SJCRH30 (cell line): ENCODE measurements around the gene CNTNAP5.

GRCh38 chr2:120526113-120526662 is 180.3 kb downstream of the INHBB start:
- RAMPAGE, long total RNA: no peak

DNA sequence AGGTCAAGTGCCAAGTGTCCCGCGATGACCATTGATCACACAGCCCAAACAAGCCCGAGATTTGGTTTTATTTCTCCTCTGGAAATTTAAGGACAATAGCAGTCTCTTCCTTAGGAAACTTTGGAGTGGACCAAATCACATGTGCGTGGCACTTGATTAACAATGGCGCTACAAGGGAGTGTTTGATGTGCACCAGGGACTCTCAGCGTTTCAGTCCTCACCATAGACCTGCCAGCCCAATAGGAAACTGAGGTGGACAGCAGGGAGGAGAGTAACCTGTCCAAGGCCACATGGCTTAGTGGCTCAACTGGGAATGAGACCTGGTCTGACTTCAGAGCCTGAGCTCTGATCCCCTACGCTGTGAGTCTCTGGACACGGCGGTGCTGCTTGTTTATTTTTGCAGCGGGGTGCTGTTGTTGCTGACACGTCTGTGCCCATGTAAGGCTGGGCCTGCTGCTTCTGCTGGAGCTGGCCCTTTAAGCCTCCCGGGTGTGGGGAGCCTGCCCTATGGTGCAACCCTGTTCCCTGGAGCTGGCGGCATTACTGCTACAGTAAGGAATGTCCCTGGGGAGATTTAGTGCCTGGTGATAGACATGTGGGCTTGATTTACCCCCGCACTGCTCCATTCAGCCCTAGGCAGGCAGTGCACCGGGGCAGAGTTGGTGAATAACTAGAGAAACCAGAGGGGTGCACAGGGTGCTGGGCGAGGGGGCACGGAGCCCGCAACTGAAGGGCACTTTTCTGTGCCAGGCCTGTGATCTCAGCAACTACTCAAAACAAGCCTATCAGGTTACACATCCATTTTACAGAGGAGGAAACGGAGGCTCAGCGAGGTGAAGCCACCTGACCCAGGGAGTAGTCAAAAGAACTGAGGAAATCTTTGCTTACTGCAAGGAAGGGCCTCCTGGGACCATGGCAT is 194.4 kb downstream of the INHBB start:
- RAMPAGE, long total RNA: no peak

DNA sequence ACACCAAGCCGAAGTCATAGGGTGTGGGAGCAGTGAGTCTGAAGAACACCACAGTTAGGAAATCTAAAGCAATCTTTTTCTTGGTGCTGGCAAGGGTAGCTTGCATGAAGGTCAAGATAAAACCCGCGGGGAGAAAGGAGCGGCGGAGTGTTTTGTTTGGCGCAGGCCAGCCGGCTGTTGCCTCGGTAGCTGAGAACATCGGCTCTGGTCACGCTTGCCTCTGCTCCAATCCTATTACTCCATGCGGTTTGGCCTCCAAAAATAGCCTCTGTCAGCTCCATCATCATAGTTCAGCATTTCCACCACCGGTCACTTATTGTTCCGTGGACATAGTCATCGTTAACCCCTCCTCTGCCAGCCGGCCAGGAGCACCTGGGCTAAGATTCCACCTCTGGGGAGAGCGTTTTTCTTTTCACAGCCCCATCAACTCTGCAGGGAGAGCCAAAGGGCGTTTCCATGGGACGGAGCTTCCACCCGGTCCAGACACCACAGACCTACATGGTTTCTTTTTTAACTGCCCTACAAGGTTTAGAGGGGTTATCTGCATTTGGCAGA is 169.0 kb upstream of the GLI2 start:
- RAMPAGE, long total RNA: no peak

GRCh38 chr2:120709285-120710147 is 26.2 kb upstream of the GLI2 start:
- RAMPAGE, long total RNA: no peak

DNA sequence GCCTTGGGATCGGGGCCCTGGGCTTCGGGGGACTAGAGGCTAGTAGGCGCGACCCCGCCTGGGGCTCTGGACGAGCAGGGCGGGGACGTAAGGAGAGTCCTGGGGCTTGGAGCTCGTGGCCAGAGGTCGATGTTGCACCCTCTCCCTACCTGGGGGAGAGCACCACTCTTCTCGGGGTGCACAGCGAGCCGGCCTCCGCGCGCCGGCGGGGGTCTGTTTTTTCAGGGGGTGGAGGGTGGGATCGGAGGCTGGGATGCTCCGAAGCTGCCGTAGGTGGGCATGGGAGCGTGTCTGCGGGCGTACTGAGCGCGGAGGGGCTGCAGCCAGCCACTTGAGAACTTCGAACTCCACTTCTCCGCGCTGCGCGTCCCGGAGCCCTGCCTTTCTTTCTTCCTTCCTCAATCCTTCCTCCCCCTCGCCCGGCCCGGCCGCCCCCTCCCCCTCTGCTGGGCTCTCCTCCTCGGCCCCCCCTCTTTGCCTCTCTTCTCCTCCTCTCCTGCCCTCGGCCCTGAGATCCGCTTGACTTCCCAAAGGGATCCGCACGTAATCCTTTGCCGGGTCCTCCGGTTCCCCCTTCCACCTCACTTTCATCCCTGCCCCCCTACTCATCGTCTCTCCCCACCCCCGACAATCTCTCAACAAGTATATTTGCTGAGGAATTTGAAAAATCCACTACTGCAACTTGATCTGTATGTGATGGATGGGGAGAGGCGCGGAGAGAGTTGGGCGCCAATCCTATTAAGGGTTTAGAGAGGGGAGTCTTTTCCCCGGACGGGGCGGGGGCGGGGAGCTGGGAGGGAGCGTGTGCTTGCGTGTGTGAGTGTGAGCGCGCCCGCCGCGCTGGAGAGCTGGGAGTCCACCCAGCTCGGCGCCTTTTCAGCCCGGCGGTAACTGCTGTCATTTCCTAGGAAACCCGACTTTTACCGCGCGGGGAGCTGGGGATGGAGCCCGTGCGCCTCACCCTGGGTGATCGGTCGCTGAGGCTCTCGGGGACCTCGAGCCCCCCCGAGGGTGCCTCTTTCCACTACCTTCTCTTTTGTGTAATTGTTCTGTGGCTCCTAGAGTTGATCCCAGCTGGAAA is 1.1 kb downstream of the GLI2 start:
- RAMPAGE, long total RNA: no peak

GRCh38 chr2:120738706-120739036 is 3.0 kb downstream of the GLI2 start:
- RAMPAGE, long total RNA: no peak

DNA sequence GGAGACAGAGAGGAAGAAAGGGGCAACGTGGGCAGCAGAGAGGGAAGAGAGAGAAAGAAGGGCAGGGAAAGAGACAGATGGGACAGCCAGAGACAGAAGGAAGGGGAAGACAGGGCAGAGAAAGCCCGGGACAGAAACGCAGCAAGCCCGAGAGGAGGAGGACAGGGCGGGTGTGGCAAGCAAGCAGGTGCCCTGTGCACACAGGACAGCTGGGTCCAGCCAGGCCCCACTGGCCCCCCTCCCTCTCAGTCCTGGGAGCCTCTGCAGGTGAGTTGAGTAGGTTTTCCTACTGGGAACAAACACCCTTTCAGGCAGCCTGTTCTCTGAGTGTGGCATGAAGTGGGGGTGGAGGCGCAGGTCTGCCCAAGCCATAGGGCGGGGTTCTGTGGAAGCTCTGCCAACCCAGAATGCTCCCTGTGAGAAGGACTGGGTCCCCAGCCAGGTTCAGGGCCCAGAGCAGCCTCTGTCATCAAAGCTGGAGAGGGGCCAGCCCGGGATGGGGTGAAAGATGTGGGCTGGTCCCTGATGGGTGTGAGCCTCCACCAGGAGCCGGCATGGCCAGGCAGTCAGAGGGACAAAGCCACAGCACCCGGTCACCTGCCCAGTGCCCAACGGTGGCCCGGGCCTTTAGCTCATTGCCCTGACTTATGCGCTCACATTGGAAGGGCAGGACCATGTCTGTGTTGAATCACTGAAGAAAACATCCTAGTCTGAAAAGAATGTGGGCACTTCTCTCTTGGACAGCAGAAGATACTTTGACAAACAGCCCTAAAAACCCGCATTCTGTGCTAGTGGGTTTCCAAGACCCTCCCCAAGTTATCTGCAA is 129.4 kb downstream of the TFCP2L1 start:
- RAMPAGE, long total RNA: no peak

DNA sequence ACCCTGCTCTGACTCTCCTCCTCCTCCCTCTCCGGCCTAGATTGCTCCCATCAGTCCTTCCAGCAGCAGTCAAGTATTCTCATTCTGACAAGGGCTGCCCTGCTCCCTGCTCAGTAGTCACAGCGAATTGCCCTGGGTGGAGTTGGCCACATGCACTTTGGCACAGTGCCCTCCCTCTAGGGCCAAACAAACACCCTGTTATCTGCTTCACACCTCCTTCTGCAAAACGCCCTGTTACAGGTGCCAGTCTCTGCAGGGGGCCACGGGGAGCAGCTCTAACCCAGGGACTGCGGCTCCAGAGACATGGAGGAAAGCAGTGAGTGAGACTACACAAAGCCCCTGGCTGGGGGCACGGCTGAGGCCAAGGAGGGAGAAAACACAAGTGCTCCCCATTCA is 8.4 kb upstream of the TFCP2L1 start:
- RAMPAGE, long total RNA: no peak

- RAMPAGE, long total RNA: no peak
Measured at GRCh38 chr2:121489987-121490495, 159.2 kb downstream of the CLASP1 start.

DNA sequence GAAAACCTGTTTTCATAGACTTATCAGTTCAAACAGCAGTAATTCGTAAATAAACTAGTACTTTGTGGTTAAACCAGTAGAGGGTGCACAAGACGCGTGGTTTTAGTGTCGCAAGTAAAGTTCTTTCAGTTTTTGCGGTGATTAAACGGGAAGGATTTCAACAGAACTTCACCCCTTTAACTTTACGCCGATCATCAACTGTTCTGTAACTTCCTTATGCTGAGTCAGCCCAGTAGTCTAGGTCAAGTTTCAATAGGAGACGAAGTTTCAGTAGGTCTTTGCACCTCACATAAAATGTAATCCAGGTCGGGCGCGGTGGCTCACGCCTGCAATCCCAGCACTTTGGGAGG is 118.3 kb downstream of the CLASP1 start:
- RAMPAGE, long total RNA: no peak

DNA sequence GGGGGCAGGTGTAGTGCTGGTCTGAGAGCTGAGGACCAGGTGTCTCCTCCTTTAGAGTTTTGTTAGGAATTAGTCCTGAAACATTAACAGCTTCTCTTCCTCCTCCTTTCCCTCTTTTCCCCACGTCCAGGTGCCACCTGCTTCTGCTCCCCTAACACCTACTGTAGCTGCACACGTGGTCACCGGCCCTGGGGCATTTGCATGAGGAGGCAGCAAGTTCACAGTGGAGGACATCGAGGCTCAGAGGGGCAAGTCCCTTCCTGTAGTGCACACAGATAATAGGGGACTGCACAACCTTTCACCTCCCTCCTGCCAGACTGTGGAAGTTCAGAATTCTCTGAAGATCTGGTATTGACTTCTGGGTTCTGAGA is 111.9 kb downstream of the TSN start:
- RAMPAGE, long total RNA: no peak

DNA sequence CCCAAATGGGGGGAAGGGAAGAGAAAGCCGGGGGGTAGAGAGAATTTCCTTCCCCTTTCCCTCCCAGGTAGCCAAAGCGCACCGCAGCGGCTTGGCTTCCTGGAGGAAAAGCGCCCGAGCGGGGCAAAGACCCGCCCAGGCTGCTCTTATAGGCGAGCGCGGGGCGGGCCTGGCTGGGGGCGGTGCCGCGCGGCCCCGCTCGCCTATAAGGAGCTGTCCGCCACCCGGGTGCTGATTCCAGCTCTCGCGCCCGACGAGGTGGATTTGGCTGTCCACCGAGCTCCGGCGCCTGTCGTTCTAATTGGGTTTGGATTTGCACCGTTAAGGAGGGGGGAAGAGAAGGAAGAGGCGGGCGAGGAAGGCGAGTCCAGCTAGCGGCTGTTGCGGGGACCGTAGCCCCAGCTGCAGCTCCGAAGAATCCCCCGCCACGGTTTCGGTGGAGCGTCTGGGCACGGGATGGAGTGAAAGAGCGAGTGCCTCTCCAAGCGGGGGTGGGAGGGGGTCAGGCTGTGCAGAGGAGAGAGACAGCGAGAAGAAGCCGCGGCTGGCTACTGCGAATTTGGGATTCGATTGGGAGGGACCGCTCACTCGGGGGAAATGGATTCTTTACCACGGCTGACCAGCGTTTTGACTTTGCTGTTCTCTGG is at the start of gene CNTNAP5:
TSS of gene CNTNAP5 (plus strand) at position 234 of the 647 bp plus-strand sequence.
- RAMPAGE, long total RNA: no peak

DNA sequence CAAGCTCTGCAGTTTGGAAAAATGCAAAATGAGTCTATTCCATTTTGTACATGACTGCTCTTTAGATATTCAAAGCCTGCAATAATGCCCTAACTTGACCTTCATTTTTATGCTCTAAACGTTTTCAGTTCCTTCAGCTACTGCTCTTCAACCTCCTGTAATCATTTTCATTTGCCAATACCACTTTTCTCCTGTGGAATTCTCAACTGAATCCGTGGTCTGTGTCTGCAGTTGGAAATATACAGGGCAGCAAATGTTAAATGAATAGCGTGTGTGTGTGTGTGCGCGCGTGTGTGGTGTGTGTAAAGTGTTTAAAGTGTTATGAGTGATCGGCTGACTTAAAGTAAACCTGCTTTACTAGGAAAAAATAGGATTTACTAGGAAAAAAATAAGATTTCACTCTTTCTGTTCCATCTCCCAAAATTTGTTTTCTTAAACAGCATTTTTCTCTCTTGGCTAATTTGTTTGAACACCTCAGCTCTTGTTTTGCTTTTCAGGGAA is 130.1 kb downstream of the CNTNAP5 start:
- RAMPAGE, long total RNA: no peak

DNA sequence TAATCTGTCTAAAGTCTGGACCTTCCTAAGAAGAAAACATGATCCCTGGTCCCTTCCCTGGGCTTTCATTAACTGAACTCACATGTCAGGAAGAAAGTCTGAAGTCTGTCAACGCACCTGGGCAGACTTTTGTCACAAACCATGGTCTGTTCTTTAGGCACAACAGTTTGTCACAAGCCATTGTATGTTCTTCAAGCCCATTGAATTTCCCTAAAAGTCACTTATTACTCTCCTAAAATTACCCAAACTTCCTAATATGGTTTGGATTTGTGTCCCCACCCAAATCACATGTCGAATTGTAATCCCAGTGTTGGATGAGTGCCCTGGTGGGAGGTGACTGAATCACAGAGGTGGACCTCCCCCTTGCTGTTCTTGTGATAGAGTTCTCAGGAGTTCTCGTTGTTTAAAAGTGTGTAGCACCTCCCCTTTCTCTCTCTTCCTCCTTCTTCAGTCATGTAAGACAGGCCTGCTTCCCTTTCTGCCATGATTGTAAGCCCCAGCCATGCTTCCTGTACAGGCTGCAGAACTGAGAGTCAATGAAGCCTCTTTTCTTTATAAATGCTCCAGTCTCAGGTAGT is 11.4 kb upstream of the GYPC start:
- RAMPAGE, long total RNA: no peak

- RAMPAGE, long total RNA: no peak
Measured at GRCh38 chr2:126657130-126657689, 1.3 kb downstream of the GYPC start.

- RAMPAGE, long total RNA: no peak
Measured at GRCh38 chr2:127063526-127064456, 43.2 kb downstream of the BIN1 start.

DNA sequence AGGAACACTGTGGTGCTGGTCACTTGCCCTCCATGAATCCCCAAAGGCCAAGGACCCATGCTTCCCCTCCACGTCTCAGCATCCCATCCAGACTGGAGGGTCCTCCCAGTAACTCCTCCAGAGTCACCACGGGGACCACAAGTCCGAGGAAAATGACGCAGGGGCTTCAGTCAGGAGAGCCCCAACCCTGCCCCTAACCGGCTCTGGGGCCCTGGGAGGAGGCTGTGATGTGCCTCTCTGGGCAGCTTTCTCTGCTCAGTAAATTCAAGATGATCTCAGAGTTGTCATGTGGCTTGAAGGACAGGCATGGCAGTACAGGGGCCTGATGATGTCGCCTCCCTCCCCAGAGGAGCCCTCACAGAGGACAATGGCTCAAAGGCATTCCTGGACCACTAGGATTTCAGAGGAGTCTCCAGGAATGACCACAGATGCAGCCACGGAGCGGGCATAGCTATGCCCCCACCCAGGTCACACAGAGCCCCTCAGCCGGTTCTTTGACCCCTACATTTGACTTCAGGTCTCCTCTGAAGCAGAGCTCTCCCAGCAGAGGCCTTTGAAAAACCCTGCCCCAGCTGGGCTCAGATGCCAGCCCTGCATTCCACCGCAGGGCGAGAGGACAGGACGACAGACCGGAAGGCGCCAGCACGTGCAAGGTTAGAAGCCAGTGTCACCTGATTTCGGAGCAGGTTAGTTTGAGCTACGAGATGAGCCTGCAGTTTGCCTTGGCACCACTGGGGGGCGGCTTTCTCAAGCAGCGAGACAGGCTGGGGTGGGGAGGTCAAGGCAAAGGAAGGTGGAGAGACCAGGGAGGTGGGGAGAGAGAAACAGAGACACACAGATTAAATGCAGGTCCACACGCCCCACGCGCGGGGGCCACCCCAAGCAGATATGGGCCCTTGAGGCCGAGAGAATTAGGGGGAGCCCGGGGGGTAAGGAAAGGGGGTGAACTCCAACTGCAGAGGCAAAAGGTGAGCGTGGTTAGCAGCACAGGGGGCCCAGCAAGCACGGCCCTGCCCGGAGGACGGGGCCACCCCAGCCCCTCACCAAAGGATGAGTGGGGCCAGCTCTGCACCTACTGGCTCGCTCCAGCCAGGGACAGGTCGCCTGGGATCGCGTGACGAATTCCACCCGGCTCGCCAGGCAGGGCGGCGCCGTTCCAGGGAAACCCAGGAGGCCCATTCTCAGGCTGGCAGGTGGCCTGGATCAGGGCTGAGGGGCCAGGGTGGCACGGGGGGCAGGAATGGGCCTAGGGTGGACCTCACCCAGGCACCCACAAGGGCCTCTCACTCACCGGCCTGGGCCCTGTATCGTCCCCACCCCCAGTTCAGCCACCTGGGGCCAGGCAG is 39.0 kb downstream of the BIN1 start:
- RAMPAGE, long total RNA: no peak

- RAMPAGE, long total RNA: no peak
Measured at GRCh38 chr2:127078563-127079194, 28.3 kb downstream of the BIN1 start.

GRCh38 chr2:127079195-127079938 is 27.6 kb downstream of the BIN1 start:
- RAMPAGE, long total RNA: no peak

- RAMPAGE, long total RNA: no peak
Measured at GRCh38 chr2:127103308-127104426, 3.3 kb downstream of the BIN1 start.